Zone of skin (tissue), 1 donor: ENCODE measurements around a stretch of chr1.

- RRBS, result no CpG with 5 or more reads among the region's 3 CpGs
Measured at GRCh38 chr1:161219017-161219634, 4.0 kb downstream of the FCER1G start.

DNA sequence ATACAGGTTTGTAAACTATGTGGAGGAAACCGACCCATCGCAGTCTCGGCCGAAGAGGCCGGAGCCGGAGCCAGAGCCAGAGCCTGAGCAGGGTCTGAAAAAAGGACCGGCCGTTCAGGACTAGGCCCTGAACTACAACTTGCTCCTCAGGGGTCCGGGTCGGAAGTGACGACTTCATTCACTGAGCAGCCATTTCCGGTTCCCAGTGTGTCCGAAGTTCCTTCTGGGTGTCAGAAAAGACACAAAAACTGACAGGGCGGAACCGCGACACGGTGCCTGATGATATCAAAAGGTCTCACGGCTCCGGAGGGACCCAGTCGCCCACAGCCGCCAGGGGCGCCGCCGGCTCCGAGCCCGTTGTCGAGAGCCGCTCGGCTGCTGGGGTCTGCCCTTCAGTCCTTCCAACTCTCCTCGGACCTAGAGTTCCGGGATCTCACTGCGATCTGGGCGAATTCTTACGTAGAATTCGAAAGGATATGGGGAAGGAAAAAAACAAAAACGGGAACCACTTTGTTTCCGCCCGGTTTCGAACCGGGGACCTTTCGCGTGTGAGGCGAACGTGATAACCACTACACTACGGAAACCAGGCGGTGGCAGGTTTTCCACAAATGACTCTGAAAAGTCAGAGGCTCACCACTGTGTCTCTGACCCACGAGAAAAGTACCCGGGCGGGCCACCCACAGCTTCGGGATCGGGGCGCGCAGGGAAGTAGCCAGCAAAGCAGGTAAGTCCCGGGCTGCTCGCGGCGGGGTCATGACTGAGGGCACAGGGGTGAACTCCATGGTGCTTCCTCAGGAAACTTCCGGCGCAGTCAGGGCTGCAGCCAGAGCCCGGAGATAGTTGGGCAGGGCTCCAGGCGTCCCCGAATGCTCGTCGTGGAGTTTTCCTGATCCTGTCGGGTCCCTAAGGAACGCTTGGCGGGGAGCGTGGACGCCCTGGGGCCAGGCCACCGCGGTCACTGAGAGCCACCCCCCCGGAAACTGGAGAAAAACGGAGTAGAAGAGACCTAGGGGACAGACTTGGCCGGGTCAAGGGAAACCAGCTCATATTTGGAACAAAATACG is 31.8 kb upstream of the CFAP126 start:
- RRBS, result 2% methylated on average over 44 of the region's 75 CpGs

DNA sequence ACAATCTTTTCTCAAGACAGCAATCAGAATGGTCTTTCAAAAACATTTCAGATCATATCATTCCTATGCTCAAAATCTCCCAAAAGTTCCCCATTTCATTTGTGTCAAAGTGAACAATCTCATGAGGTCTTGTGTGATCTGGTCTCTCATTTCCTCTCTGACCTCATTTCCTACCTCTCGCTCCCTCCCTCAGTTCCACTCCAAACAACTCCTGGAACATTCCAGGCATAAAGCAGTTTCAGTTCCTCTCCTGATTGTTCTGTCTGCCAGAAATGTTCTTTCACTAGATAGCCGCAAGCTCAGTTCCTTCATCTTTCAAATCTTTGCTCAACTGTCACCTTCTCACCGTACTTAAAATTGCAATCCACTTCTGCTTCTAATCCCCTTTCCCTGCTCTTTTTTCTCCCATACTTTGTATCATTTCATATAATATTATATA is 5.6 kb upstream of the FCGR2A start:
- RRBS, result no CpG with 5 or more reads among the region's 3 CpGs

- RRBS, result no CpG with 5 or more reads among the region's 3 CpGs
Measured at GRCh38 chr1:161513030-161514159, 8.1 kb downstream of the FCGR2A start.

GRCh38 chr1:161518416-161519470 is 5.6 kb upstream of the HSPA6 start:
- RRBS, result no CpG with 5 or more reads among the region's 14 CpGs

DNA sequence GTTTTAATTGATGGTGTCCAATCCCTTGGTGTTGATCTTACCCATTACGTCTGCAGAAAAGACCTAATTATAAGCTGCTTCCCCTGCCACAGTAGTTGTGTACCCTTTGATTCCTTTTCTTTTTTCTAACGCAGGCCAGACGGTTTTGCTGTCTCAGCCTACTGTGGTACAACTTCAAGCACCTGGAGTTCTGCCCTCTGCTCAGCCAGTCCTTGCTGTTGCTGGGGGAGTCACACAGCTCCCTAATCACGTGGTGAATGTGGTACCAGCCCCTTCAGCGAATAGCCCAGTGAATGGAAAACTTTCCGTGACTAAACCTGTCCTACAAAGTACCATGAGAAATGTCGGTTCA is 35.8 kb downstream of the ATF6 start:
- RRBS, result no CpG with 5 or more reads among the region's 7 CpGs

- RRBS, result 91% methylated on average over 5 of the region's 33 CpGs
Measured at GRCh38 chr1:161983714-161984280, 39.9 kb downstream of the OLFML2B start.

DNA sequence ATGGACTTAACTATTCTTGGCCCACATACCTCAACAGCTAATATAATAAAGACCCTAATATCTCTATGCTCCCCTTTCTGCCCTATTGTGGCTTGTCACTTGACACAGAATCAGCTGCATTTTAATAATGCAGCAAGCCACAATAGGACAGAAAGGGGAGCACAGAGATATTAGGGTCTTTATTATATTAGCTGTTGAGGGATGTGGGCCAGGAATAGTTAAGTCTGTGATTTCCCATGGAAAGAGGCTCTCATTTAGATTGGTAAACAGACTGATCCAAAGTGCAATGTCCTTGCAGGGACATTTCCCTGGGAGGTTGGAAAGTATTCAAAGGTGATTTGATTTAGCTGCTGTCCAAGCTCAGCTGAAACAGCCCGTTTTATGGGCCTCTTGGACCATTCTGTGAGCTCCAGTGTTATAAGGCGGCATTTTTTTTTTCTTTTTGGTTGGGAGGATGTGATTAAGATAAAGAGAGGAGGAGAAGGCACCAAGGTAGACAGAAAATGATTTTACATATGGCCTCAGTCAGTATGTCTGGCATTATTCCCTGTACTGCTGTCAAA is 61.9 kb downstream of the NOS1AP start:
- RRBS, result no CpG with 5 or more reads among the region's 2 CpGs

GRCh38 chr1:162206903-162207736 is 137.6 kb downstream of the NOS1AP start:
- RRBS, result no CpG with 5 or more reads among the region's 10 CpGs

GRCh38 chr1:162363869-162364191 is 12.8 kb downstream of the SPATA46 start:
- RRBS, result no CpG with 5 or more reads among the region's 2 CpGs

DNA sequence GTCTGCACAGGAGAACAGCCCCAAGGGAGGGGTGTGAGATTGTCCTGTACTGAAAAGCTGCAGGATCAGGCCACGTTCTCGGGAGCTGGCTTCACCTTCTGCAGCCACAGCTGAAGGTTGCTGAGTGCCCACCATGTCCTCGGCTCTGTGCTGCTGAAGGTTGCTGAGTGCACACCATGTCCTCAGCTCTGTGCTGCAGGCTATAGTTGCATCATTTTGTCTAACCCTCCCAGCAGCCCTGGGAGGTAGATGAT is 692 bp downstream of the C1orf226 start:
- RRBS, result no CpG with 5 or more reads among the region's 3 CpGs

GRCh38 chr1:162548085-162548594 is 13.4 kb upstream of the UAP1 start:
- RRBS, result no CpG with 5 or more reads among the region's 4 CpGs

DNA sequence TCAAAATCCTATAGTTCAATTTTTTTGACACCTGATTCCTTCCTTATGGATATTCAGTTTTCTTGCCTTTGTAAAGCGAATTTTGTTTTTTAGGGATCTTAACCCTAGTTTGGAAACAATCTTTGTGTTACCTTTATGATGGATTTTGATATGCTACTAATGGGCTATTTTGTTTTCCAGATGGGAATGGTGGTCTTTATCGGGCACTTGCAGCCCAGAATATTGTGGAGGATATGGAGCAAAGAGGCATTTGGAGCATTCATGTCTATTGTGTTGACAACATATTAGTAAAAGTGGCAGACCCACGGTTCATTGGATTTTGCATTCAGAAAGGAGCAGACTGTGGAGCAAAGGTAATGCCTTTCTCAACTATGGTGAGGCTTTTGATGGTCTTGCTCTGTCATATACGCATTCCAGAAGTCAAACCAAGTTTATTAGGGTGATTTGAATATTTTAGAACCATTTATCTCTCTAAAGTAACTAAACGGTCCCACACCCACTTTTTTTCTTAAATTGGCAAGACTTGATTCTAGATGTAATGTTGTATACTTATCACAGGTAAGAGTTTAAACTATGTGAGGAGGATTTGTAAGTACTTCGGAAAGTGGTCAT is 19.7 kb downstream of the UAP1 start:
- RRBS, result no CpG with 5 or more reads among the region's 6 CpGs

GRCh38 chr1:162626917-162627557 is 5.2 kb upstream of the DDR2 start:
- RRBS, result no CpG with 5 or more reads among the region's 5 CpGs

- RRBS, result no CpG with 5 or more reads among the region's 2 CpGs
Measured at GRCh38 chr1:162667350-162667768, 35.1 kb downstream of the DDR2 start.

GRCh38 chr1:162676553-162677316 is 44.5 kb downstream of the DDR2 start:
- RRBS, result no CpG with 5 or more reads among the region's 8 CpGs

GRCh38 chr1:162719639-162720292 is 70.7 kb upstream of the HSD17B7 start:
- RRBS, result no CpG with 5 or more reads among the region's 1 CpG

- RRBS, result no CpG with 5 or more reads among the region's 6 CpGs
Measured at GRCh38 chr1:162780041-162781120, 10.1 kb upstream of the HSD17B7 start.

GRCh38 chr1:162822265-162823342 is 32.1 kb downstream of the HSD17B7 start:
- RRBS, result 3% methylated on average over 13 of the region's 48 CpGs

DNA sequence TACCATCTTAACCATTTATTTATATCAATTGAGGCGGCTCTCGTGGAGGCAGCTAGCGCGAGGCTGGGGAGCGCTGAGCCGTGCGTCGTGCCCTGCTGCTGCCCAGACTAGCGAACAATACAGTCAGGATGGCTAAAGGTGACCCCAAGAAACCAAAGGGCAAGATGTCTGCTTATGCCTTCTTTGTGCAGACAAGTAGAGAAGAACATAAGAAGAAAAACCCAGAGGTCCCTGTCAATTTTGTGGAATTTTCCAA is 202.4 kb upstream of the PBX1 start:
- RRBS, result no CpG with 5 or more reads among the region's 9 CpGs